ENCODE measurements around the gene FAM3D.

DNA sequence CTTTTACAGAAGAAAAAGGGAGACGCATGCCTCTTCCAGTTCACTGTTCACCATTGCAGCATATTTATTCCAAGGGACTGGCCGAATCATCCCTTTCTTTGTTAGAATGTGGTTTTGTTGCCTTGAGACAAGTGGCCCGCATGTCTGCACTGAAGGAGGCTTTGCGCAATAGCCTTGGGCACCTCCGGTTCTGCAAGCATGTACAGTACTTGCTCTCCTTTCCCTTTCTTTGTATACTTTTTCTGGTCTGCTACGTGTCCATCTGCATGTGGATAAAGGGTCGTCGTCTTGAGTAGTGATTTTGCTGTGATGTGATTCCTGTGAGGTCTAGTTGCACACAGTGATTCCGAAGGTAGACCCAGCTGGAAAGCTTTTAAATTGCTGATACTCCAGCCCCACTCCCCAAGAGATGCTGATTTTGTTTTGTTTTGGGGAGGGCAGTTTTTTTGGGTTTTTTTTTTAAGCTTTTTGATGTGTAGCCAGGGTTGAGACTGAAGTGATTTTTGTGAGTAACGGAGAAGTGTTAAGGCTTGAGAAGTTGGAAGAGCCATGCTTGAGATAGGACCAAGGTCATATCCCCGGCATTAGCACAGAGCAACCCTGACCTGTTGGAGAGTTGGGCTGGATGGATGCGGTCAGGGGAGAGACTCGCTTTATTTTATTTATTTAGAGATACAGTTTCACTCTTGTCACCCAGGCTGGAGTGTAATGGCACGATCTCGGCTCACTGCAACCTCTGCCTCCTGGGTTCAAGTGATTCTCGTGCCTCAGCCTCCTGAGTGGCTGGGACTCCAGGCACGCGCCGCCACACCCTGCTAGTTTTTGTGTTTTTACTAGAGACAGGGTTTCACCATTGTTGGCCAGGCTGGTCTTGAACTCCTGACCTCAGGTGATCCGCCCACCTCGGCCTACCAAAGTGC is 43.3 kb downstream of the FLNB start:
- PRO-cap, result no peak
- RAMPAGE, long total RNA, result no peak

DNA sequence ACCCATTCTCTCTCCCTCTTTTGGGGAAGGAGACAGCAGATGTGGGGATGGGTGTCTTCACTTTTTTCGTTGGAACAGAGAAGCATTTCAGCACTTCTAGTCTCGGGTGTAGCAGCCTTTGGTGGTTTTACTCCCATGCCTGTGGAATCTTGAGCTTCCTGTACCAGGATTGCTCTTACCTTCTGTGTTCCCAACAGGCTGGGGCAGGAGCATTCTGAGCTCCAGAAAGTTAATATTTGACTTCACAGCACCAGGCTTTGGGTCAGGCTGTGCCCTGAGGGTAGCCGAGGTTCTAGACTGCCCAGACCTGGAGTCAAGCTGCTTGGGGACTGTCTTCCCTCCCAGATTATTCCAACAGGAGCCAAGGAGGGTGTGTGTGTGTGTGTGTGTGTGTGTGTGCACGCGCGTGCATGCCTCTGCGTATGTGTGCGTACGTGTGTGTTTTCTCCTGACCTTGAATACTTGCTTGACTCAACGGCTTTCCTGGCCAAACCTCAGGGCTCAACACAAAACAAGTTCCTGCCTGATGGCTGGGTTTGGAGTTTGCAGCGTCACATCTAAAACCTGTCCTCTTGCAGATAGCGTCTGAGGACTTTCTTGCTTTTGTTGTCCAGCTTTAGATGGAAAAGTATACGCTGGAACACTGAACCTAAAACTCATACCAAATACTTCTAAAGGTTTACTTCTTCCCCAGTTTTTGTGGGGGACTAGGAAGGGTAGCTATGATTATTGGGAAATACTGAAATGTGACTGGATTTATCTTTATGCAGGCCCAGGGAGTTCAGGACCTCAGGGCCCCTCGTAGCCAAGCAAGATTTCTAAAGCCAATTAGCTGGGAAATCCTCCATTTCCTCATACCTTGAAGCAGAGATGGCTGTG is 94.9 kb downstream of the FLNB start:
- PRO-cap, result no peak
- RAMPAGE, long total RNA, result no peak

DNA sequence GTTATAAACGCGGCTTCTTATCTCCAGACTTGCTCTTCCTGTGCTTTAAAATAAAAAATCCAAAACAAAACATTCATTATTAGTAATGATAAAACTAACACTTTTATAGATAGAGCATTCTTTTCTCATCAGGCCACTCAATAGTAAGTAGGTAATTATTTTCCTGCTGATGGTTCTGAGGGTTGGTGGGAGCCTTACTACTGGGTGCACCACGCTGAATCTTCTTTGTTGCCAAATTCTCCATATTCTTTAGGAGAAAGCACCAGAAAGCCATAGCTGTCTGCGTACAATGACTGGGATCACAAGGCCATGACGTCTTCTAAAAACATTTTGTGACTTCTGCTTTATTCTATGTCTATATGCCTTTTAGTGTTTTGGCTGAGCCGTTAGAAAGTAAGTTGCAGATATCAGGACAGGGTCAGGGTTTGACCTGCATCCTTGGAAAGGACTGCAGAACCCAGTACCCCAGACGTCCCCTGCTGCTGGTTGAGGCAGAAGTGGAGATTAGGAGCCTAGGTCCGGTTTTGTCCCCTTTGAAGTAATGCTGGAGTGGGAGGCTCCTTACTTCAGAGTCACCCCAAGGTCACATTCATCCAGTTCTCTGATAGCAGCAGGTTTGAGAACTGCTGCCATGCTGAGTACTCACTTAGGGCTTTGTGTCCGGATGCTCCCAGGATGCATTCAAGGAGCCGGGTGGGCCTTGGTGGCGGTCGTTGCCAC is 95.6 kb downstream of the DNASE1L3 start:
- PRO-cap, result no peak
- RAMPAGE, long total RNA, result no peak

GRCh38 chr3:58115855-58116739 is 94.7 kb downstream of the DNASE1L3 start:
- PRO-cap, result no peak
- RAMPAGE, long total RNA, result no peak

DNA sequence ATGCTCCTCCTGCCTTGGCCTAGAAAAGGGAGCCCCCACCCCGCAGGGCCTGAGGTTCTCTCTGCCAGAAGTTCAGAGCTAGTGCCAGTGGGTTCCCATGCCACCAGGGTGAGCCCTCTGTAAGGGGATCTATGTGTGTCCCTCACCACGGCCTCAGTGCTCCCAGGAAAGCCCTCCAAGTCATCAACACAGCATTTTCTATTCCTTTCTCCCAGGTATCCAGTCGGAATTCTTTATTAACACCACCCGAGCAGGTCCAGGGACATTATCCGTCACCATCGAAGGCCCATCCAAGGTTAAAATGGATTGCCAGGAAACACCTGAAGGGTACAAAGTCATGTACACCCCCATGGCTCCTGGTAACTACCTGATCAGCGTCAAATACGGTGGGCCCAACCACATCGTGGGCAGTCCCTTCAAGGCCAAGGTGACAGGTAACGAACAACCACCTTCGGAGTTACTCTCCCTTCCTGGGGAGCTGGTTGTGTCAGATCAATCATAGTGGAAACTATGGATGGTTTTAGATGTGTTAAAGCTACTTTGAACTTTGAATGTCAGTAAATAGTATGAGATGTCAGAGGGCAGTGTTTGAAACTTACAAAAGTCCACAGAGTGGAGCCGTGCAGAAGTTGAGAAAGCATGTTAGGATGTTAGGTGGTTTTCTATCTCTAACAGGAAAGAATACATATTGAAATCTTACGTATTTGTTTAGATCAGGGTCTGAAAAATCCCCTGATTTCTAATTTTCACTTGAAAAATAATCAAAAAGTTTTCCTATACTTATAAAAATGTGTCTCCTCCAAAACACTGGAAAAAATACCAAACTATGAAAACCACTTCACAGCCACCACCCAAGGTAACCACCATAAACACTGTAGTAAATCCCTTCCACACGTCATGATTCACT is 42.3 kb downstream of the DNASE1L3 start:
- PRO-cap, result no peak
- RAMPAGE, long total RNA, result no peak

- PRO-cap, result no peak
- RAMPAGE, long total RNA, result no peak
These were observed 39.0 kb downstream of the DNASE1L3 start for GRCh38 chr3:58171393-58172461.

- PRO-cap, result no peak
- RAMPAGE, long total RNA, result no peak
These were observed 4.0 kb upstream of the DNASE1L3 start for GRCh38 chr3:58214367-58215520.

DNA sequence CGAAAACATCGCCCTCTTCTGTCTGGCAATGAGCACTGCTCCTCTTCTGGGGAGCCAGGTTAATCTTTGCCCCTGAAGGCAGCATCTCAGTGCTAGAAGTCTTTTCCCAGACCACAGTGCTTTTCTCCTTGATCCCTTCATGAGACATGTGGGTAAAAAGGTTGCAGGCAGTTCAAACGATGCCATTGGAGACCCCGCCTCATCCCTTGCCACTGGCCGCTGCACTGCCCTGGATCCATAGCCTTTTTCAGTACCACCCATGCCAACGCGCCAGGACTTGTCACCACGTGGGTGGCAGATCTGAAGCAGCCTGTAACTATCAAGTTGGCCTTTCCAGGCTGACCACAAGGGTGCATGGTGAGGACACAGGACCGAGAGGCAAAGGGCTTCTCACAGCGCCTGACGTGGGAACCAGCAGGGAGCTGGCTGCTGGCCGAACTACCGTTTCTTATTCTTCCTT is 6.6 kb upstream of the DNASE1L3 start:
- PRO-cap, result no peak
- RAMPAGE, long total RNA, result no peak

DNA sequence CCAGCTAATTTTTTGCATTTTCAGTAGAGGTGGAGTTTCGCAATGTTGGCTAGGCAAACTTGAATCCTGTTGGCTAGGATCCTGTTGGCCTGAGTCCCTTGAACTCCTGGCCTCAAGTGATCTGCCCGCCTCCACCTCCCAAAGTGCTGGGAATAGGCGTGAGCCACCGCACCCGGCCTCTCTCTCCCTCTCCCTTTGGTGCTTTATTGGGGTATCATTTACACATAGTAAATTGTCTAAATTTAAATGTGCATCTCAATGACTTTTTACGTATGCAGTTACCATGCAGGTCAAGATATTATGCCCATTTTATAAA is 34.2 kb upstream of the RPP14 start:
- PRO-cap, result no peak
- RAMPAGE, long total RNA, result no peak

DNA sequence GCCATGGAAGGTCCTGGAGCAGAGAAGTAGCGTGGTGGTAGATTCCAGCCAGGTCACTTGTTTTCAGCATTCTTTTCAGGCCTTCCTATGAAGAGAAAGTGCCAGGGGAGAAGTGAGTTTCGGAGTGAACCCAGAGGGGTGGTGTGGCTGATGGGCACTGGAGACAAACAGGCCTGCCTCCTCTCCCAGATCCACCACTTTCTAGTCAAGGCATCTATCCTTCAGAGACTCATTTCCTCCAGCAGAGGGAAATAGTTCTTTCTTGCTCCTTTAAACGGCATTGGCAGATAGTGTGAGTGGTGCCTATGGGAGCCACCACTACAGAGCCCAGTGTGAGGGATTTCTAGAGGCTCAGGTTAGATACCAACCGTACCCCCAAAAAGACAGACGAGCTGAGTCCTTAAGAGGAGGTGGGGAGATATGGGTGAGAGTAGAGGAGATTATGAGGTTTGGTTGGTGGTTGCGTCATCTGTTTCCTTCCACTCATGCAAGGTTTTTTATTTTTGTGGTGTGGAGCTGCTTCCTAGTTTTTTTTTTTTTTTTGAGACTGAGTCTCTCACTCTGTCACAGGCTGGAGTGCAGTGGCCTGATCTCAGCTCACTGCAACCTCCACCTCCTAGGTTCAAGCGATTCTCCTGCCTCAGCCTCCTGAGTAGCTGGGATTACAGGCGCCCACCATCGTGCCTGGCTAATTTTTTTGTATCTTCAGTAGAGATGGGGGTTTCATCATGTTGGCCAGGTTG is 21.4 kb downstream of the PXK start:
- PRO-cap, result no peak
- RAMPAGE, long total RNA, result no peak

DNA sequence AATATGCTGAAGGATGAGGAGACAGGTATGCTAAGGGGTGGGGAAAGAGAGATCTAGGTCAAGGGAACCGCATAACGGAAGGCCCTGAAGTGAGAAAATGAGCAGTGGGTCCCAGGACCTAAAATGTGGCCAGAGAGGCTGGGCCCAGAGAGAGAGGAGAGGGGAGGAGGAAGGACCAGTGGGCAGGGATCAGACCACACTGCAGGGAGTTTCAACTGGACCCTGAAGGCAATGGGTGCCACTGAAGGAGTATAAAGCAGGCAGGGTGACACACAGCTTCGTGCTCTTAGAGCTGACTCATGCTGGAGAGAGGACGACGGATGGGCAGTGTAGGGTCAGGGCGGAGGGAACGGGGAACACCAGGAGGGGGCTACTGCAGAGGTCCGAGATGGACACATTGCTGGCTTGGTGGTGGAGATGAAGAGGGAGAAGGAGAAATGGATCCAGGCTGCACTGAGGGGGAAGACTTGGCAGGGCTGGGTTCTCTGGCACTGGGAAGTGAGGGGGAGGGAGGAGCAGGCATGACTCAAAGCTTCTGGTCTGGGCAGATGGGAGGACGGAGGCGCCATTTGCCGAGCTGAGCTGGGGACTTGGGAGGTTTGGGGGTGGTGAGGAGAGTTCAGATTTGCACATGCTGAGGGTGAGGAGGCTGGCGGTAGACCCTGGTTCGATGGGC is 4.8 kb upstream of the KCTD6 start:
- PRO-cap, result no peak
- RAMPAGE, long total RNA, result no peak

DNA sequence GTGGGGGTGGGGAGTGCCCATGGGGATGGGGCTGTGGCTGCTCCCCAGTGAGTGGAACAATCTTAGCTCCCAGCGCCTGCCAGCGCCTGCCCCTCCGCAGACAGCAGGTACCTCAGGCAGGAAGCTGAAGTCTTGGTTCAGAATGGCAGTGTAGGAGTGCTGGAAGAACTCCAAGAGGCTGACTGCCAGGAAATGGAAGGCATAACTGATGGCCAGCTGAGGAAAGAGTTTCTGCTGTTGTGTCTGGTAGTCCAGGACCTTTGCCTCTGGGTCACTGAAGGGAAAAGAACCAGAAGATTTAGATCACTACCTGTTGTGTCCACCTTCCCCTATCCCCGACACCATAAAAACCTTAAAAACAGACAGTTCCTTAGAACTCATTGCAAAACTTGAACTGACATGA is 8.3 kb downstream of the ACOX2 start:
- PRO-cap, result no peak
- RAMPAGE, long total RNA, result no peak

- PRO-cap, result no peak
- RAMPAGE, long total RNA, result no peak
These were observed 7.6 kb downstream of the FAM107A start for GRCh38 chr3:58569474-58570159.

GRCh38 chr3:58617109-58617889 is 40.1 kb upstream of the FAM107A start:
- PRO-cap, result no peak
- RAMPAGE, long total RNA, result no peak

DNA sequence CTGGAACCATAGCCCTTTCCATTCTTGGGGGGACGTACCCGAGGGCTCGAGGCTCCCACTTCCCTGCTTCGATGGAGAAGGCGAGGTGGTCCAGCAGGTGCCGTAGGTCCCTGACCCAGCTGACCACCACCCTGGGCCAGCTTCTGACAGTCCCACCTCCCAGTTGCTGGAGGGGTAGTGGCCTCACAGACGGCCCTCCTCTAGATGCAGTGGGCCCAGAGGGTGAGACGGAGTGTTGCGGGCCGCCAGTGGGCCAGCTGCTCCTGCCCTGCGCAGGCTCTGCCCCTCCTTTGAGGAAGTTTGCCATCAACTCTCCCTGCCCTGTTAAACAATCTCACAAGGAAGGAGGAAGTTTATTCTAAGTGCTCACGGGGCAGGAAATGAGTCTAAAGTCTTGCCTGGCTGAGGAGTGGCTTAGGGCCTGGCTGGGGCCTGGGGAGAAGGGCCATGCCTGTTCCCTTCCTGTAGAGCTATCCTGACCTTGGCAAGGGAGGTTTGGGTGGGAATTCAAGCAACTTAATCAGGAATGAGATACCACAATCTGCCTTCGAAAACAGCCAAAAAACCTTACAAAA is at the start of gene FAM3D:
FAM3D (minus strand) TSS at position 237 of the 575 bp plus-strand sequence.
- PRO-cap, result no peak
- RAMPAGE, long total RNA, result no peak

GRCh38 chr3:58667113-58667671 is 618 bp upstream of the FAM3D start:
- PRO-cap, result no peak
- RAMPAGE, long total RNA, result no peak

DNA sequence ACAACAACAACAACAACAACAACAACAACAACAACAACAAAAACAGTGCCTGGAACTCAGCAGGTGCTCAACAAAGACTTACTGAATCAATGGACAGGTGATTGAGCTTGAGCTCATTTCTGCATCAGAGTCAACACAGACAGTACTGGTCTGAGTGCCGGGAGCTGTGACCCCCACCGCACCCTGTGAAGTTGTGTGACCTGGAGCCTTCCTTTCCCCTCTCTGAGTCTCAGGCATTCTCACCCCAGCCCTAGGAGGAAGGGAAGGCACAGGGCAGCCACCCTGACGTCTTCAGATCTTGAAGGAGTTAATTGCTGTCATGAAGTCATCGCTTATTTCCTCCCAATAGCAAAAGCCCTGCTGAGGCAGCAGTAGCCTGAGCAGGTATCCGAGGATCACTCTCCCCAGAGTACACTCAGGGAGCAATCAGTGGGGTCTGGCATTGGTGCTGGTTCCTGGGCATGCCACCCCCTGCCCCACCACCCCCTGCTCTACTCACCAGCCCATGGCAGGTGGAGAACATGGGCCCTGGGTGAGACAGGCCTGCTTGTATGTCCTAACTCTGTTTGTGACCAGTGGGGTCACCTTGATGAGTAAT is 3.2 kb upstream of the FAM3D start:
- PRO-cap, result no peak
- RAMPAGE, long total RNA, result no peak

GRCh38 chr3:60318351-60319517 is 932.5 kb downstream of the FHIT start:
- PRO-cap, result no peak
- RAMPAGE, long total RNA, result no peak

- PRO-cap, result no peak
- RAMPAGE, long total RNA, result no peak
These were observed 839.1 kb downstream of the FHIT start for GRCh38 chr3:60412179-60412554.

GRCh38 chr3:61251712-61252271 is 540 bp upstream of the FHIT start:
- PRO-cap, result bidirectional peak, plus-strand start at chr3:61251863, minus-strand start at chr3:61251867
- RAMPAGE, long total RNA, result no peak